ENCODE results near the genes BRINP2, AXDND1 and NPHS2.

GRCh38 chr1:174819308-174820191 lies 180.2 kb upstream of the CACYBP start:
- PRO-cap = no peak

GRCh38 chr1:175071811-175072126 lies 4.1 kb downstream of the TNN start:
- PRO-cap = no peak

- PRO-cap = no peak
Measured at GRCh38 chr1:175317578-175318288, 125.2 kb upstream of the KIAA0040 start.

DNA sequence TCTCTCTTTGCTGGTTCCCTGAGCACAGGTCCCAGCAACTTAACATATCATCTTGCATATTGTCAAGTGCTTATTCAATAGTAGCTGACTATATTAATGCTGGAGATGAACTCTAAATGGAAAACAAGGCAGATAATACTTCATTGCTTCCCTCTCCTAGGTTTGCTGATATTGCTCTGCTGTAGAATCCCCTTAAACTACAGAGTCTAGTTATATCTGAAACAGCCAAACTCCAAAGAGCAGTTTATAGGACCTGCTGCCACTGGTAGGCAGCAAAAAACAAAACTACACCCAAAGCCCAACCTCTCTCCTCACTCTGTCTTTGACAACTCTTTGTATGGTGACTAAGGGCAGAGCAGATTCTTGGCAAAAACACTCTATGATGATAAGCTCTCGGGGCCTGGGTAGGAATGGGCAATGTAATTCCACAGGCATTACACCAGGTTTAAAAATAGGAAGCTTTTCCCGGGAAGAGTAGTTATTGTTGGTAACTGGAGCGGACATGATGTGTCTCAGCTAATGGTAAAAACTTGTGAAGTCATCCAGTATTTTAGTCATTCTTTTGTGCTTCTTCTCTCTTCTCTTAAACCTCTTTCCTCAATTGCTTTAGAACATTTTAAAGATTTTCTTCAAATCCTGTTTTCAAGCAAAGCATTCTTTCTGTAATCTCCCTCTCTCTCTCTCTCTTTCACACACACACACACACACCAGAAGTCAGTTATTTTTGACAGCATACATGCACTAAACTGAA lies 193.3 kb downstream of the PAPPA2 start:
- PRO-cap = no peak

DNA sequence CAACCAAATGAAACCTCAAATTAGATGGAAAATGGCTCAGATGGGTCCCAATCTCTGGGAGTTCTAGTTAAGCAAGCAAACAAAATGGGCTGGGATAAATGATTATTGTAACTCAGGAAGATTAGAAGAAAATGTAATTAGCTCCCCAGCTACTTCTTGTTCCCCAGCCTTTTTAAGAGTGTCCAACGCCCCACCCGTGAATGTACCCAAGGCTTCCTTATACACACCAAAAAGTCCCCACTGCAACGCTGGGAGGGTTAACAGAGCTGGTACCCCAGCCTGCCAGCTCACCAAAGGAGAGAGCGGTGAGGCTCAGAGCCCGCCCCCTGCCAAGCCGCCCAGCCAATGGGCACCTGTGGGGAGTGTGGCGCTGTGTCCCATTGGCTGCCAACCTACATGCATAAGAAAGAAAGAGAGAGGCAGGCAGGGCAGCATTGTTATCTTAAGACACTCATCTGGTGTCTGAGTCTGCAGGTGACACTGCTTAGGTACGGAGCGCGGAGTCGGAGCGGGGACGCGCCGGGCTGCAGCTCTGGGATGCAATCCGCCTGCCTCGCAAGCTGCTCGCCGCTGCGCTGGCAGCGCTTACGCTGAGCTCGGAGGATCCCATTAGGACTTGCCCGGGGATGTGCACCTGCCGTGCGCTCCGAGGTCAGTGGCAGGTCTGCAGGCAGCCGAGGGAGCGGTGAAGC lies at the start of gene BRINP2:
Gene BRINP2, plus strand, starts transcription at position 465 of the 692 bp plus-strand sequence.
- PRO-cap = no peak

DNA sequence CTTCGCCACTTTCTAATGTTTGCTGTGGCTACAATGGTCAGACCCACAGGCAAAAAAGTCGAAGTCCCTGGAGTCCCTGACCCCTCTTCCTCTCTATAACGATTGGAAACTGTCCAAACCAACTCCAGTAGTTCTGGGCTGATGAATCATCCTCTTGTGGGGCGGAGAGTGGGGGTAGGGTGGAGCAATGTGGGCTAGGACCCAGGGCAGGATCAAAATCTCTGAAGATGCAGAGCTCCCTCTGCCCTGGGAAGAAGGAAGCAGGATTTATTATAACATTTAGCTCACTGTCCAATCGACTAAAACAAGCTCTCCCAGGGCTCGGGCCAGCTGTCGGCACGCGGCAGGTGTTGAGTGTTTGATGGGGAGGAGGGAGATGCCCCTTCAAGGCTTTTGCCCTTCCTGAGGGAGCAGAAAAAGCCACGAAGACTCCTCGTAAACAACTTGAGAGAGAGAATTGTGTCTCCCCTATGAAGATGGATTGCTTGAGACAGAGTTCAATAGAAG lies 85.7 kb downstream of the BRINP2 start:
- PRO-cap = no peak

GRCh38 chr1:178031809-178032283 lies 62.0 kb upstream of the SEC16B start:
- PRO-cap = no peak

DNA sequence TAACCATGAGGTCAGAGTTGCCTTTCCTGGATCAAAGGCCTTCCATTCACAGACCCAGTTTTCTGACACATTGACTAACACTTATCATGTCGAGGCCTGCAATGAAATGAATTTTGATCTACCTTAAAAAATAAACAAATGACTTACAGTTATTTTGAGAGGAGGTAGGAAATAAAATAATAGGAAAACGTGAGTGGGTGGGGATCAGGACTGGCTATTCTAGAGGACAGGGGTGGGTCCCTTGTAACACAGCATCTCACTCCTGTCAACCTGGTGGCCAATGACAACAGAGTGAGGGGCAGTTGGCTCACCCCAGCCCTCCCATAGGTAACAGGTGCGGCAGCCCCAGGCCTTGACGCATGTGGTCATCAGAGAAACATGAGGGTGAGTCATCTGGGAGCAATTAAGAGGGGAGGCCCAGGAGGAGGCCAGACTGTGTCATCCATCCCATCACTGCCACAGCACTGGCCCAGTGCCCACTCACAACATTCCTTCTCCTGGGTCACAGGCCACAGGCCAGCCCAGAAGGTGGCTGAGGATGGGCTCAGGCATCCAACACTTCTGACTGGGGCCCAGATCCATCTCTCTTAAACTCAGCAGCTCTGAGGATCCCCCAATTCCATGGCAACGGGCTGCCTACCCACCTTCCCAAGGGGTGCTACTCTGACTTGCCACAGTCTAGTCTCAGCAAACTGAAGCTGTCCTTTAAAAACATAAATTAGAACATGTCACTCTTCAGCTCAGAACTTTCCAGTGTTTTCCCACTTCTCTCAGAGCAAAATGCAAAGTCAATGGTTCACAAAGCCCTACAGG lies 17.1 kb downstream of the TEX35 start:
- PRO-cap = no peak

GRCh38 chr1:178542473-178543295 lies 29.8 kb downstream of the TEX35 start:
- PRO-cap = bidirectional peak, plus-strand start at chr1:178542832, minus-strand start at chr1:178542622; bidirectional peak, plus-strand start at chr1:178543197, minus-strand start at chr1:178543152

- PRO-cap = no peak
Measured at GRCh38 chr1:178605765-178606024, 92.8 kb downstream of the TEX35 start.

GRCh38 chr1:178652957-178653664 lies 71.9 kb upstream of the RALGPS2 start:
- PRO-cap = no peak

DNA sequence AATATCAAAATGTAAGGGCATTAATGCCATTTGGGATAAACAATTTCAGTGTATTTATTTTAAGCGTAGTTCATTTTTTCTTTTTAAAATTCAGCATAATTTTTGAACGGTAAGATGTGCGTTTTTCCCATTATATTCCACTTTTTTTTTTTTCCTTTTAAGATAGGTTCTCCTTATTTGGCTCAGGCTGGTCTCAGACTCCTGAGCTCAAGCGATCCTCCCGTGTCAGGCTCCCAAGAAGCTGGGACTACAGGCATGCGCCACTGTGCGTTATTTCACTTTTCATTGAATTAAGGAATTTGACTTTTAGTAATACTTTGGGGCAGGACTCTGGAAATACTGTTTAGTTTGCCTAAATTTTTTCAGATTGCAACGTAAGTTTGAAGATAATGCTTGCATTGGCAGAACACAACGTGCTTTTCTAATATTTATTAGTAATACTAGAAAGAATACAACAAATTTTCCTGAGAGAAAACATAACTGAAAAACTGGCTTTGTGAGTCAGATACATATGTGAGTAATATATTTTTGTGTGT lies 2.1 kb downstream of the RALGPS2 start:
- PRO-cap = no peak

- PRO-cap = bidirectional peak, plus-strand start at chr1:179026739, minus-strand start at chr1:179026738; unidirectional peak, minus-strand start at chr1:179026832
Measured at GRCh38 chr1:179026452-179027077, 871 bp downstream of the FAM20B start.

- PRO-cap = no peak
Measured at GRCh38 chr1:179082272-179082384, 258 bp downstream of the TOR3A start.

- PRO-cap = no peak
Measured at GRCh38 chr1:179089732-179090345, 8.0 kb downstream of the TOR3A start.

- PRO-cap = no peak
Measured at GRCh38 chr1:179153929-179154779, 72.3 kb downstream of the TOR3A start.

- PRO-cap = bidirectional peak, plus-strand start at chr1:179365726, minus-strand start at chr1:179365698; bidirectional peak, plus-strand start at chr1:179366044, minus-strand start at chr1:179365899
Measured at GRCh38 chr1:179365546-179366837, at the start of gene AXDND1. TSS of gene AXDND1 (plus strand) at chr1:179365971.

- PRO-cap = no peak
Measured at GRCh38 chr1:179575661-179576169, at the start of gene NPHS2. TSS of gene NPHS2 (minus strand) at chr1:179575948.

GRCh38 chr1:179864621-179865741 lies 12.6 kb downstream of the TOR1AIP2 start:
- PRO-cap = no peak

DNA sequence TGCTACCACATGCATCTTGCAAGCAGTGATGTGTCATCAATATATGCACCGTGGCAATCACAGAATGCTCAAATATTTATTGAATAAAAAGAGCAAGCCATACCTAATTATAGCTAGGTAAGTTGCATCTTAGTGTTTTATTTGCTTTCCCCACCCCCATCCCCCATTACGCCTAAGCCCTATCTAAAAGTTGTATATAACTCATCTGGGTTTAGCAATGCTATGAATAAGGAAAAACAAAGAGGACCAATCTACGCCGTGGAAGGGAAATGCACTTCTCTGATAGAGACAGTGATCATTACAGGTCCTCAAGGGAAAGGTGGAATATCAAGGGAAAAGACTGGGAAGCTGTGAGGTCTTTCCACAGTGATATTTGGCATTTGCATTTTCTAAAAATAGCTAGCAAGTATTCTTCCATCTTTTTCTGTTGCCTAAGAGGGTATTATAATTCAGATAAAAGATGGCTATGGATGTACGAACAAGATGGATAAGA lies 32.2 kb upstream of the CEP350 start:
- PRO-cap = unidirectional peak, plus-strand start at position 252 of the sequence

All from bile duct (tissue), 1 donor.